ENCODE measurements around the genes FCER2 and CD209.

GRCh38 chr19:7214071-7214818 is 80.0 kb downstream of the INSR start:
- PRO-cap, result no peak

DNA sequence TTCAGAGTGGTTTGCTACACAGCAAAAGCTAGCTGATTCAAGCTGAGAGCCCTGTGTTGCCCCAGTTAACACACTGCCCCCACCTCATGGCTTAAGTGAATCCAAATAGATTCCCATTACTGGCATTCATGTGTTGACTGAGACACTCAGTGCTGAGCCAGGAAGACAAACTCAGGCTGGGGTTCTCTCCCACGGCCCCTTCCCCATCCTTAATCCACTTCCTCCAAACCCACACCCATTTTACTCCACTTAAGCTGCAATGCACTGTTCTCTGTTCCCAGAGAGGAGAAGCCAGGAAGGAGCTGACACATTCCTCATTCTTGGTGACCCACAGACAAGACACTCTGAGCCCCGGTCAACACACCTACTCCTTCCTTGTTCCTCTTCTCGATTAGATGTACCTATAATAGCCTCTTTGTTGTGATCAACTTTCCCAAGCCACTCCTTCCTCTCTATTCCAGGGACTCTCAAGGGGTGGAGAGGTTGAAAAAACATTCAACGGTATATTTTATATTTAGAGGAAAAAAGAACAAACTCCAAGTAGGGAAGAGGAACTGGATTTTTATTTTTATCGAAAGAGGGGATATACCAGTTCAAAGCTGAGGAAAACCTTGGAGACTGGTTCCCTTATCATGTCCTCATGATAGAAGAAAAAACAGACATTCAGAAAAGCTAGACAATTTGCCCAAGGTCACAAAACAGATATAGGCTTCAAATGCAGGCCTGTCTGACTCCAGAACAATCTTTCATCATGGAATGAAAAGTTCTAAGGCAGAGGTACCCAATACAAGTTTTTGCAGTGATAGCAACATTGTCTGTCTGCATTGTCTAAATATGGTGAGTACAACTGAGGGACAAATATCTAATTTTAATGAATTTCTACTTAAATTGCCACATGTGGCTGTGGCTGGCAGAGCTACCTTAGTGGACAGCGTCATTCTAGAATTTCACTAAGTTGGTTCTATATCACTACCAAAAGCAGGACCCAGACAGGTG is 46.9 kb downstream of the INSR start:
- PRO-cap, result no peak

GRCh38 chr19:7291135-7291666 is 3.0 kb downstream of the INSR start:
- PRO-cap, result no peak

DNA sequence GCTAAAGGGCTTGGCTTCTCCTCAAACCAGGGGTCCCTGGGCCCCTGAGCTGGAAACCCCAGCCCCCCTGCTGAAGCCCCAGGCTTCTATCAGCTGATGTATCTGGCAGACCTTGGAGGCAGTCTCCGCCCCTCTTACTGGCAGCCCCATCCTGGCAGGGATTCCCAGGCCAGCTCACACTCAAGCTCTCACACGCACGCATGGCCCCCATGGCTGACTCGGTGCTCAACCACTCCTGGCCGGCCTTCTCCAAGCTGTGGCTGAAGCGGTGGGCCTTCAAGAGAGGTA is 6.6 kb downstream of the ARHGEF18 start:
- PRO-cap, result no peak

DNA sequence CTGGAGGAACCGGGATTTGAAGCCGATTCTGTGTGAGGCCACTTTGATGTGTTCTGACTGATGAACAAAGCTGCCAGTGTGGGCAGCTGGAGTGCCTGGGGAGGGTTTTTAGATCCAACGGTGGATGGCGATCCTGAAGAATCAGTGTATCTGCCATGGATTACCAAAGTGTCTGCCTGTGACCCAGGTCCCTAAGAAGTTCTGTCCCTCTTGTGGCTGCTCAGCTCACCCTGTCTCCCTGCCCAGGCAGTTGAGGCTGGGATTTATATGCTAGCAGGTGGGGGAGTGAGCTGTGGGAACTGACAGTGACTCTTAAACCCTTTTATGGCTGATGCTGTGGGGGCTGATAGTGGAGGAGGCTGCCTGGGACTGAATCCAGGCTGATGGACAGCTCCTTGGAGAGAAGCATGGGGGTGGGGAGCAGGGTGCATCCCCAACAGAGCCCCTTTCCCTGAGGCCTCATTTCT is 8.4 kb downstream of the ARHGEF18 start:
- PRO-cap, result no peak

DNA sequence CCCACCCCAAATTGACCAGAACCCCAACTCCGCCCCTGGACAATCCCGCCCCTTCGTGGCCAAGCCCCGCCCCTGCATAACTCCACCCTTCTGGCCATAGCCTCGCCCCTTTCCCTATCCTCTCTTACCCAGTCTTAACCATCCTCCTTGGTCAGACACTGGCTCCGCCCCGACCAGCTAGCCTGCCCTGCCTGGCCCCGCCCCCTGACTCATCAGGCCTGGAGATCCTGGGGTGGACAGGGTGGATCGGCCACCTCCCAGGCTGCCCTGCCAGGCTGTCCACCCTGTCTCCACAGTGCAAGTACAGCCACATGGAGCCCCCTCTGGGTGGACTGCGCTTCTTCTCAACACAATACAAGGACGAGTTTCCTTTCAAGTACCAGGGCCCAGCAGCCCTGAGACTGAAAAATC is 8.0 kb upstream of the ZNF358 start:
- PRO-cap, result no peak

DNA sequence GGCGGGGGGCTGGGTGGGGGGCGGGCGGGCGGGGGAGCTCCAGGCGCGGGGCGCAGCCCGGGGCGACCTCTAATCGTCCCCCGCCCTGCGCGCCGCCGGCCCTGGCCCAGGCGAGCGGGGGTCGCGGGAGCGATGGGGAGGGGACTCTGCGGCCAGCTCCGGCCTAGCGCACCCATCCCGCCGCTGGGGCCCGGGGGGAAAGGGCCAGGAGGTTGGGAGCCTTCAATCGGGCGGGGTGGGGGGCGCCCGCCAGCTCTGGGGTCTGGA is 311 bp downstream of the ZNF358 start:
- PRO-cap, result bidirectional peak, plus-strand start at position 225 of the sequence, minus-strand start at position 185 of the sequence

GRCh38 chr19:7520773-7521112 is 1.7 kb upstream of the MCOLN1 start:
- PRO-cap, result no peak

GRCh38 chr19:7533714-7534395 is 1.7 kb upstream of the PNPLA6 start:
- PRO-cap, result bidirectional peak, plus-strand start at chr19:7534164, minus-strand start at chr19:7534100

GRCh38 chr19:7541068-7541671 is 5.7 kb downstream of the PNPLA6 start:
- PRO-cap, result no peak

- PRO-cap, result no peak
Measured at GRCh38 chr19:7560836-7561586, 25.5 kb downstream of the PNPLA6 start.

DNA sequence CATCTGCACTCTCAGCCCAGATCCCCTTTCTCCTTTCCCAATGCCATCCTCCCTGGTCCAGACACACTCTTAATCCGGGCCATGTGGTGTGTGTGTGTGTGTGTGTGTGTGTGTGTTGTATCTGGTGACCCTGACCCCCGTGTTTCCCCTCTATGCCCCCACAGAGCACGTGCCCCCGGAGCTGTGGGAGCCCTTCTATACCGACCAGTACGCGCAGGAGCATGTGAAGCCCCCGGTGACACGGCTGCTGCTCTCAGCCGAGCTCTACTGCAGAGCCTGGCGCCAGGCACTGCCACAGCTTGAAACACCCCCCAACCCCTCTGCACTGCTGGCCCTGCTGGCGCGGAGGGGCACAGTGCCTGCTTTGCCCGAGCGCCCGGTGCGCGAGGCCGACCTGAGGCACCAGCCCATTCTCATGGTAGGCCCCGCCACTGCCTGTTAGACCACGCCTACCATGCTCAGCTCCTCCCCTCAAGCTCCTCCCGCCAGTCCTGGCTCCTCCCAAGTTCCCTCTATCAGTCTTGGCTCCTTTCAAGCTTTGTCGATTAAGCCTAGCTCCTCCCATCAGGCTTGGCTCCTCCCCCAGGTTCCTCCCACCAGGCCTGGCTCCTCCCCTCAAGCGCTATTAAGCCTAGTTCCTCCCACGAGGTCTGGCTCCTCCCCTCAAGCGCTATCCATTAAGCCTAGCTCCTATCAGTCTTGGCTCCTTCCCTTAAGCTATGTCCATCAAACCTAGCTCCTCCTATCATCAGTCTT is 9.6 kb downstream of the CAMSAP3 start:
- PRO-cap, result no peak

- PRO-cap, result no peak
Measured at GRCh38 chr19:7618335-7618759, 11.0 kb downstream of the XAB2 start.

DNA sequence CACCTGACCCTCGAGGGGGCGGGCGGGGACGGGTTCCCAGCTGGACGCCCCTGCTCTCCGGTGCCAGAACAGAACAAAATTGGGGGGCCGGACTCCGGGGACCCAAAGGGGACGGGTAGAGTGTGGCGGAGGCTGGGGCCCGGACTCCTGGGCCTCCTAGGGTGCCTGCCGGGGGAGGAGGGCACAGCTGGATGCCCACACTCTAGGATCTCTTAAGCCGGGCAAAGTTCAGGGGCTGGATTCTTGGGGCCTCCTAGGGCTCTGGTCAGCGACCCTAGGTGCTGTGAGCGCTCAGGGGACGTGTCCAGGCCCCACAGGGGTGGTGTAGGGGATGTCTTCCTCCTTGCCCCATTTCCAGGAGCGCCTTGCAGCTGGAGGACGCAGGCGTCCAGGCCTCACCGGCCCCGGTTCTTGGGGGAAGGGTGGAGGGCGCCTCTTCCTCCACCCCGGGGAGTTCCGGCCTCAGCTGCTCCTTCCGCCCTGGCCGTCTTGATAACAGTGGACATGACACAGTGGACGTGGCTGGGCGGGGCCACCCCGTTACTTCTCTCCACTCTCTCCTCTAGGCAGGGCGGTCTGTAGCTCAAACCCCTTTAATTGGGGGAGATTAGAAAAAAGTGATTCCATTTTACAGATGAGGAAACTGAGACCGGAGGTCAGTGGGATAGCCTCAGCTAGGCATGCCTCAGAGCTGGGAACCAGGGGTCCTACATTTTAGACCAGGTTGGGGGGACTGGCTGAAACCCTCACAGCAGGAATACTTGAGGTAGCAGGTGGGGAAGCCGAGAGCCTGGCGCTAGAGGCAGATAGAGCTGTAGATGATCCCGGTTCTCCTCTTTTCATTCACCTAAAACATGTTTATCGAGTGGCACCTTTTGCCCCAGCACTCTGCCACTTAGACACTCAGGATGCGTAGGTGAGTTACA is 662 bp downstream of the STXBP2 start:
- PRO-cap, result no peak

- PRO-cap, result no peak
Measured at GRCh38 chr19:7701606-7702465, at the start of gene FCER2. TSS of gene FCER2 (minus strand) at chr19:7702131.

- PRO-cap, result no peak
Measured at GRCh38 chr19:7747377-7747763, at the start of gene CD209. TSS of gene CD209 (minus strand) at chr19:7747534.

- PRO-cap, result no peak
Measured at GRCh38 chr19:7788563-7789023, 25.6 kb downstream of the CLEC4M start.

GRCh38 chr19:7831414-7832079 is 1.5 kb downstream of the EVI5L start:
- PRO-cap, result no peak

DNA sequence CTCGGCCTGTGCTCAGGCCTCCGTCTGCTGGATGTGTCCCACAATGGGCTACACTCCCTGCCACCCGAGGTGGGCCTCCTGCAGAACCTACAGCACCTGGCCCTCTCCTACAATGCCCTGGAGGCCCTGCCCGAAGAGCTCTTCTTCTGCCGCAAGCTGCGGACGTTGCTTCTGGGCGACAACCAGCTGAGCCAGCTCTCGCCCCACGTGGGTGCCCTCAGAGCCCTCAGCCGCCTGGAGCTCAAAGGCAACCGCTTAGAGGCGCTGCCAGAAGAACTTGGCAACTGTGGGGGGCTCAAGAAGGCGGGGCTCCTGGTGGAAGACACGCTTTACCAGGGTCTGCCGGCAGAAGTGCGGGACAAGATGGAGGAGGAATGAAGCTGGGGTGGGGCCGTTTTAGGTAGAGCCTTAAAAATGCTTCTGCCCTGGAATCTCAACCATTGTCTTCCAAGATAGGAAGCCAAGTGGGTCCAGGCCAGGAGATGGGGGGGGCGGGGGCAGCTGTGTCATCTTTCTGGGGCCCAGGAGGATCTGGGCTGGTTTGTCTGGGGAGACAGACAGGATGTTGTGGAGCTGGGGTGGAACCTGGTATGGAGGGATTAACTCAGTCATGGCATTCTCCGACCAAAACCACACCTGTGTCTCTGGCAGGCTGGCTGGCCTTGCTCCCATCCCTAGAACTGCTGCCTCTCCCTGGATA is 3.0 kb upstream of the MAP2K7 start:
- PRO-cap, result no peak

DNA sequence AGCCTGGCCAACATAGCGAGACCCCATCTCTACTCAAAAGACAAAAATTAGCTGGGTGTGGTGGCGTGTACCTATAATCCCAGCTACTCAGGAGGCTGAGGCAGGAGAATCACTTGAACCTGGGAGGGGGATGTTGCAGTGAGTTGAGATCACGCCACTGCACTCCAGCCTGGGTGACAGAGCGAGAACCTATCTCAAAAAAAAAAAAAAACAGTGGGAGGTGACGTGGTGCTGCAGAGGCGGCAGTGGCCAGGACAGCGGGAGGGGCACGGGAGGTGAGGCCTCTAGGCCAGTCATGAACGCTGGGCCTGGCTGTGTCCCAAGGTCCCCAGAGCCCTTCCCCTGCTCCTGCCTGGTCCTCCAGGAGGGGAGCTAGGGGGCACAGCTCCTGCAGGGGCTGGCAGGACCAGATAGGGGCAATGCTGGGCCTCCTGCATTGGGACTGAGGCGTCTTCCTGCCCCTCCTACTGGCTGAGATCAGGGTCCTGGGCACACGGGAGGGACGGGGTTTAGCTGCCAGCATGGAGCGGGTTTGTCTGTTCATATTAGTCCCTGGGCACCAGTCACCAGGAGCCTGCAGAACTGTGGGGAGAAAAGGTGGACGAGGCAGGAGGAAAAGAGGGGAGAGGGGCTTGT is 4.4 kb downstream of the MAP2K7 start:
- PRO-cap, result no peak

Data from progenitor cell of endocrine pancreas (in vitro differentiated cells).